ENCODE data around the genes IL5RA and SSUH2.

- PRO-cap: no peak
- RAMPAGE, long total RNA, 2 experiments: start-site peak on the minus strand in 1 of 2 experiments, at chr3:3110370-3110374 at its widest, 10 reads per replicate
Measured at GRCh38 chr3:3109678-3110782, at the start of gene IL5RA. Gene IL5RA, minus strand, starts transcription at chr3:3110374.

DNA sequence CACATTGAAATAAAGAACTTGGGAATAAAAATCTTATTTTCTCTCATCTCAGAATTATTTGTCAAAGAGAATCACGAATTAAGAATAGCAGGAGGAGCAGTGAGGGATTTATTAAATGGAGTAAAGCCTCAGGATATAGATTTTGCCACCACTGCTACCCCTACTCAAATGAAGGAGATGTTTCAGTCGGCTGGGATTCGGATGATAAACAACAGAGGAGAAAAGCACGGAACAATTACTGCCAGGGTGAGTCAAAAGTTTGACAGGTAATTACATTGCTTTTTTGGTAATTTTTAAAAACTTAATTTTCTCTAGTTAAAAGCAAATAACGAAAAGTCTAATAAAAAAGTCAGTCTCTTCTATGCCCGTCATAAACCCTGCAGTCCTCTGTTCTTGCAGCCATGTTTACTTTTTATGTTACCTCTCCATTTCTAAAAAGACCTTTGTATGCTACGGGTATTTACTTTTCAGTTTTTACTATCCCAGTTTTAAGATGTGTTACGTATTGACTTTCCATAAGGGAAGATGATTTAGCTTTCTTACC is 10.5 kb downstream of the TRNT1 start:
- PRO-cap: no peak
- RAMPAGE, long total RNA, 2 experiments: no peak in any of the 2 experiments

GRCh38 chr3:3801011-3801886 is 2.0 kb downstream of the LRRN1 start:
- PRO-cap: no peak
- RAMPAGE, long total RNA, 2 experiments: no peak in any of the 2 experiments

DNA sequence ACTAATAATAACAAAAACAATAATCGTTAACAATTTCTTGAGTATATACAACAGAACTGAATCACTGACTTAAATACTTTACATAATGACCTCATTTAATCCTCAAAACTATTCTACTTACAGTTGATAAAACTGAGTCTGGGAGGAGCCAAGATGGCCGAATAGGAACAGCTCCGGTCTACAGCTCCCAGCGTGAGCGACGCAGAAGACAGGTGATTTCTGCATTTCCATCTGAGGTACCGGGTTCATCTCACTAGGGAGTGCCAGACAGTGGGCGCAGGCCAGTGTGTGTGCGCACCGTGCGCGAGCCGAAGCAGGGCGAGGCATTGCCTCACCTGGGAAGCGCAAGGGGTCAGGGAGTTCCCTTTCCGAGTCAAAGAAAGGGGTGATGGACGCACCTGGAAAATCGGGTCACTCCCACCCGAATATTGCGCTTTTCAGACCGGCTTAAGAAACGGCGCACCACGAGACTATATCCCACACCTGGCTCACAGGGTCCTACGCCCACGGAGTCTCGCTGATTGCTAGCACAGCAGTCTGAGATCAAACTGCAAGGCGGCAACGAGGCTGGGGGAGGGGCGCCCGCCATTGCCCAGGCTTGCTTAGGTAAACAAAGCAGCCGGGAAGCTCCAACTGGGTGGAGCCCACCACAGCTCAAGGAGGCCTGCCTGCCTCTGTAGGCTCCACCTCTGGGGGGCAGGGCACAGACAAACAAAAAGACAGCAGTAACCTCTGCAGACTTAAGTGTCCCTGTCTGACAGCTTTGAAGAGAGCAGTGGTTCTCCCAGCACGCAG is 163.9 kb downstream of the LRRN1 start:
- PRO-cap: no peak
- RAMPAGE, long total RNA, 2 experiments: start-site peak on the minus strand in 1 of 2 experiments, centred at position 529 of the sequence, 18 reads per replicate

GRCh38 chr3:4244667-4245272 is 58.4 kb upstream of the SETMAR start:
- PRO-cap: no peak
- RAMPAGE, long total RNA, 2 experiments: no peak in any of the 2 experiments

- PRO-cap: no peak
- RAMPAGE, long total RNA, 2 experiments: no peak in any of the 2 experiments
Measured at GRCh38 chr3:4336792-4337471, 33.8 kb downstream of the SETMAR start.

GRCh38 chr3:4742279-4742698 is 236.9 kb upstream of the BHLHE40 start:
- PRO-cap: no peak
- RAMPAGE, long total RNA, 2 experiments: no peak in any of the 2 experiments

DNA sequence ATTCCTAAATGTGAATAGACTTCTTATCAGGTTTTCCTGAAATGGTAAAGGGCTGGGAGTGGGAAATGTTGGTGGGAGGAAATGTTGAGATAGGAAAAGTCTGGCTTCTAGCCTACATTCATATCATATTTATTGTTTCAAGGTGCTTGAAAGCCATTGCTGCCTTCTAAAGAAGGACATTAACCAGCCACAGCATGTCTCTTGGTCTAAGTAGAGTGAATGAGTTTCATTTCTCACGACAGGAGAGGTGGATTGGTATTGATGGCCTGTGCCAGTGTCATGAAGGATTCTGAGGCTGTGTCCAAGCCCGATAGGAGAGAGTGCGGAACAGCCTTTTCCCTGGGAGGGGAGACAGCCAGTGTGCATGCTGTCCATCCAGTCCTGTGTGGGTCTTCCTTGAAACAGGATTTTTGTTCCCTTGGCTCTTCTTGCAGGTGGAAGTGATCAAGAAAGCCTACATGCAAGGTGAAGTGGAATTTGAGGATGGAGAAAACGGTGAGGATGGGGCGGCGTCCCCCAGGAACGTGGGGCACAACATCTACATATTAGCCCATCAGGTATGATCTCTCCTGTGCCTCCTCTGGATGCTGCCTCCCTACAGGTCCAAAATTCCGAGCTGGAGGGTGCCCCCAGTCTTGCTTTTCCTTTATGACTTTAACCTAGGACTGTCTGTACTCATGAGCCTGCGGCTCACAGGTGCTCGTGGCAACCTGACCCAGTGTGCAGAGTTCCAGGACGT is 196.9 kb upstream of the BHLHE40 start:
- PRO-cap: no peak
- RAMPAGE, long total RNA, 2 experiments: no peak in any of the 2 experiments

GRCh38 chr3:4976709-4977835 is 2.2 kb upstream of the BHLHE40 start:
- PRO-cap: bidirectional peak, plus-strand start at chr3:4977796, minus-strand start at chr3:4977720
- RAMPAGE, long total RNA, 2 experiments: no peak in any of the 2 experiments

- PRO-cap: no peak
- RAMPAGE, long total RNA, 2 experiments: no peak in any of the 2 experiments
Measured at GRCh38 chr3:5055563-5056204, 66.4 kb upstream of the ARL8B start.

DNA sequence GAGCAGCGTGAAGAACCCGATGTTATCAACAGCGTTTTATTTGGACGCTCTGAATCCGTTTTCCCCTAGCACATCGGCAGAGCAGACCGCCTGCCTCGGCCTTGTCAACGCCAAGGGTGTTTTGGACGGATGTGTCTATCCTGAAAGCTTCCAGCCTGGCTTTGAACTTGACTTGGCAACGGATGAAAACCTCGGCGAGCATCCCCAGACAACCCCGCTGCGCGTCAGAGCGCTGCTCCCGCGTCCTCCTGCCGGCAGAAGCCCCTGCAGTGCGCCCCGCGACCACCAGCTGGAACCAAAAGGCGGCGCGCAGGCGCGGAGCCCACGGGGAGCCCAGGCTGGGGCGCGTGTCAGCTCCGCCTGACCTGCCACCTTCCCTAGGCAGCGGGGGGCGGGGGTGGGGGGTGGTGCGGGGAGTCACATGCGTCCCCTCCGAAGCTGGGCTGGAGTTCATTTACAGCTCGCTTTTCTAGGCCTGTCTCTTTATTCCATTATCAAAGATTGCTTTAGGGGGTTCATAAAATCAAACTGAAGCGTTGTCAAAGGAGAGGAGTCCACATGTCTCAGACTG is 26.1 kb upstream of the ARL8B start:
- PRO-cap: no peak
- RAMPAGE, long total RNA, 2 experiments: no peak in any of the 2 experiments

DNA sequence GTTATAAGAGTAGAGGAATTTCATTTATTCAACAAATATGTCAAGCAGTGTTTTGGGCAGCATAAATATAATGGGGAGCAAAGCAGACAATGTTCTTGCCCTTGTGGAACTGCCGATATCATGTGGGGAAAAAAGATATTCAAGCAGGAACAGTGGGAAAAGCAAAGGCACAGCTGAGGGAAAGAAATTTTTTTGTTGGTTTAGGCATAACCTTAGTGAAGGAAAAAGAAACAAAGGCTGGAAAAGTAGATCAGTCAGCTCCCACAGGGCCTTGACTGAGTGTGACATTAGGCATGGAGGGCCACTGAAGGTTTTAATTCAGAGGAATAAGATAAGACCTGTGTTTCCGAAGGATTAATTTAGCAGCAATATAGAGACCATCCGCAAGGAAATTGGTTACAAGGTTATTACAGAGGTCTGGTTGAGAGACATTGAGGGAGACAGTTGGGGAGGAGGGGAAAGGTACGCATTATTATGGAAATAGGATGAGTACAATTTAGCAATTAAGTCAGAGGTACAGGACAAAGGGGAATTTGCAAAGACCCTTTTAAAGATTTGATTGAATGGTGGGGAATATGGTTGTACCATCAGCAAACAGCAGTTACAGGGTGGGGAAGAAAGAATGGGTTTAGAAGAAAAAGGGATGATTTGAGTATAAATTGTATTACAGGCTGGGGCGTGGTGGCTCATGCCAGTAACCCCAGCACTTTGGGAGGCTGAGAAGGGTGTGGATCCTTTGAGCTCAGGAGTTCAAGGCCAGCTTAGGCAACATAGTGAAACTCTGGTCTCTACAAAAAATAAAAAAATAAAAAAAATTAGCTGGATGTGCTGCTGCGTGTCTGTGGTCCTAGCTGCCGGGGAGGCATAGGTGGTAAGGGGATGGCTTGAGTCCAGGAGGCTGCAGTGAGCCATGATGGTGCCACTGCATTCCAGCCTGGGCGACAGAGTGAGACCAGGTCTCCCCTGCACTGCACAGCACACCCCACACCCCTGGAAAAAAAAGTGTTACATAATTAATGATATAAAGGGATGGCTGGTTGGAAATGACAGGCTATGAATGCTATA is 11.2 kb downstream of the ARL8B start:
- PRO-cap: no peak
- RAMPAGE, long total RNA, 2 experiments: no peak in any of the 2 experiments

DNA sequence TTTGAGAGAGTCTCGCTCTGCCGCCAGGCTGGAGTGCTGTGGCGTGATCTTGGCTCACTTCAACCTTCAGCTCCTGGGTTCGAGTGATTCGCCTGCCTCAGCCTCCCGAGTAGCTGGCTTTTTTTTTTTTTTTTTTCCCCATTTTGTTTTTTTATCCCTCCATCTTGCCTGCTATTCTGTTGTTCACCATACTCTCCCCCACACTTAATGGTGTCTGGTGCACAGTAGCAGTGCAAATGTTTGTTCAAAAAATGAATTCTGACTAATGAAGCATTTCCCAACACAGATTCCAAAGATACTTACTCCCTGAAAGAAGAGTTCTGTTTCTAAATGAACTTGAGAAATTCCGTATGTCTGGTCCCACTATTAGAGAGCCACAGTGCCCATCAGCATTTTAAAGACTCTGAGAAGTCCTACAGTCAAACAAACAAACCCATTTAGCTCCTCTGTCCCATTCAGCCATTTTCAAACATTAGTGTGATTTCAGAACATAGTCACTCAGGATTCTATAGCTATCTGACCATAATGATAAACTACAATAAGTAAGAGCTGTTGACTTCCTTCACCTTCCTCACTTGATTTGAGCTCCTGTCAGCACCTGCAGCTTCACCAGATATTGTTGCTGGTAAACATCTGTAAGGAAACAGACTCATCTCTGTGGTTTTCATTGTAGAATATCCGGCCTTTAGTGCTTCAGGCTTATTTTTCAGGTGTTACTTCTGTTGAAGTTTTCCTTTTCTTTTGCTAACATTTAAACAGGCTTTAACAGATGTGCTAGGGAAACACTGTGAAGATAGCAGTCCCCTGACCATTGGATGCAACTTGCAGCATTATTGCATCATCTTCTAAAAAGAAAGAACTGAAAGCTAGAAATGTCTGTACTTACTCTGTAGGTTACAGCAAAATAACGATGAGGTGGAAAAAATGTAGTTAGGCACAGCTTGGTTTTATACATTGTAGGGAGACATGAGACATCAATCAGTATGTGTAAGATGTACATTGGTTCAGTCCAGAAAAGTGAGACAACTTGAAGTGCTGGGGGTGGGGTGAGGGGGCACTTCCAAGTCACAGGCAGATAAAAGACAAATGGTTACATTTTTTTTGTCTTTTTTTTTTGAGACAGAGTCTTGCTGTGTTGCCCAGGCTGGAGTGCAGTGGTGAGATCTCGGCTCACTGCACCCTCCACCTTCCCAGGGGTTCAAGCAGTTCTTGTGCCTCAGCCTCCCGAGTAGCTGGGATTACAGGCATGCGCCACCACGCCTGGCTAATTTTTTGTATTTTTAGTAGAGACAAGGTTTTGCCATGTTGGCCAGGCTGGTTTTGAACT is 9.9 kb downstream of the EDEM1 start:
- PRO-cap: no peak
- RAMPAGE, long total RNA, 2 experiments: no peak in any of the 2 experiments

GRCh38 chr3:6531093-6531652 is 329.7 kb upstream of the GRM7 start:
- PRO-cap: no peak
- RAMPAGE, long total RNA, 2 experiments: no peak in any of the 2 experiments

DNA sequence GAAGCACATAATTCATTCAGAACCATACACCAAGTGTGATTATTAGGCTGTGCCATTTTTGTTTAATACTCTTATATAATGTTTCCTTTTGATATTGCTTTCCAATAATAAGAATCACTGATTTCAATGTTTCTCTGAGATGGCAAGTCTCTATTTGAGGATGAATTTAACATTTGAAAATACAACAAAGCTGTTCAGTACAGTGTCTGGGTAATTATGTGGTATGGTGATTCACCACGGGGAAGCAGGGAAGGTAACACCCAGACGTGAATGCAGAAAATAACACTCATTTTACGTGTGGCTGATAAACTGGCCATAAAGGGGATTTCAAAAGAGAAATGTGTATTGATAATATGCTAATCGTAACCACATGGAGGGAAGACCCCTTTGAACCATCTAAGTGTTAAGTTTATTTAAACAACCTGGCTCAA is 344.6 kb downstream of the GRM7 start:
- PRO-cap: no peak
- RAMPAGE, long total RNA, 2 experiments: no peak in any of the 2 experiments

- PRO-cap: no peak
- RAMPAGE, long total RNA, 2 experiments: start-site peak on the minus strand in 1 of 2 experiments, at chr3:8611913-8612005 at its widest, 10 reads per replicate
Measured at GRCh38 chr3:8611691-8612157, 32.9 kb downstream of the SSUH2 start.

- PRO-cap: no peak
- RAMPAGE, long total RNA, 2 experiments: no peak in any of the 2 experiments
Measured at GRCh38 chr3:8623103-8623743, 21.4 kb downstream of the SSUH2 start.

GRCh38 chr3:8644650-8645031 is at the start of gene SSUH2:
Gene SSUH2, minus strand, starts transcription at chr3:8644798.
- PRO-cap: no peak
- RAMPAGE, long total RNA, 2 experiments: no peak in any of the 2 experiments

DNA sequence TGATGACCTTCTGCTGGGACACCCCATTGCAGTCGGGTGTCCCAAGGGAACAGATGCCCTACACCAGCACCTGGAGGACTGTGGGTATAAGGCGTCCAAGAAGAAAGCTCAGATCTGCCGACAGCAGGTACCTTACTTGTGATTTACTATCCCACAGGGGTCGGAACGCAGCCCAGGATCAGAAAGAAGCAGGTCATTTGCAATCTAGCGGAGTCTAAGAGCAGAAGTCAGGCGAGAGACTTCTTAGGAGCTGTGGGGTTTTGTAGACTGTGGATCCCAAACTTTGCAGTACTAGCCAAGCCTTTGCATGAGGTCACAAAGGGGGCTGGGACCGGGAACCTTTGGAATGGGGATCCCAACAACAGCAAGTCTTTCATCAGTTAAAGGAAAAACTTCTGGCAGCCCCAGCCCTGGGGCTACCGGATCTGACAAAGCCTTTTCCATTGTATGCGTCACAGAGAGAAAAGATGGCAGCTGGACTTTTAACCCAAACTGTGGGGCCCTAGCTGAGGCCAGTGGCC is 30.9 kb upstream of the SSUH2 start:
- PRO-cap: no peak
- RAMPAGE, long total RNA, 2 experiments: no peak in any of the 2 experiments

DNA sequence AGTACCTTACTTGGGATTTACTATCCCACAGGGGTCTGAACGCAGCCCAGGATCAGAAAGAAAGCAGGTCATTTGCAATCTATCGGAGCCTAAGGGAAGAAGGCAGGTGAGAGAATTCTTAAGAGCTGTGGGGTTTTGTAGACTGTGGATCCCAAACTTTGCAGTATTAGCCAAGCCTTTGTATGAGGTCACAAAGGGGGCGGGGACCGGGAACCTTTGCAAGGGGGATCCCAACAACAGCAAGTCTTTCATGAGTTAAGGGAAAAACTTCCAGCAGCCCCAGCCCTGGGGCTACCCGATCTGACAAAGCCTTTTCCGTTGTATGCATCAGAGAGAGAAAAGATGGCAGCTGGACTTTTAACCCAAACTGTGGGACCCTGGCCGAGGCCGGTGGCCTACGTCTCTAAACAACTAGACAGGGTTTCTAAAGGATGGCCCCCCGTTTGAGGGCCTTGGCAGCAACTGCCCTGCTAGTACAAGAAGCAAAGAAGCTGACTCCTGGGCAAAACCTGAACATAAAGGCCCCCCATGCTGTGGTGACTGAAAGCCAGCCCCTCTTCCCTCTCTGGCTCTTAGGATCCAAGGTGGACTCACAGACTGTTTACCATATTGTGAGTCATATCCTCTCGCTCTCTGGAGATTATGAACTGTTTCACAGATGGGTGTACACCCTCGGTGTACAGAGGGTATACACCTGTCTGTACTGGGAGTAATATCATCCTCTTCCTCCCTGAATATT is 35.3 kb upstream of the SSUH2 start:
- PRO-cap: no peak
- RAMPAGE, long total RNA, 2 experiments: no peak in any of the 2 experiments